ENCODE measurements around the gene ZBTB42.

DNA sequence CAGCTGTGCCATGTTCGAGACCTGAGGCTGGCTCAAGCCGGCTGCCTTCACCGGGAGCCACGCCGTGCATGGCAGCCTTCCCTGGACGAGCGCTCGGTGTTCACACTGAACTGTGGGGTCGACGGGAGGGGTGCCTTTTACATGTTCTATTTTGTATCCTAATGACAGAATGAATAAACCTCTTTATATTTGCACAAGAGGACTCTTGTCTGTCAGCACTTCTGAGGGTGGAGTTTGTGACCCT, 6.4 kb downstream of the SIVA1 start:
- PRO-cap: no peak

DNA sequence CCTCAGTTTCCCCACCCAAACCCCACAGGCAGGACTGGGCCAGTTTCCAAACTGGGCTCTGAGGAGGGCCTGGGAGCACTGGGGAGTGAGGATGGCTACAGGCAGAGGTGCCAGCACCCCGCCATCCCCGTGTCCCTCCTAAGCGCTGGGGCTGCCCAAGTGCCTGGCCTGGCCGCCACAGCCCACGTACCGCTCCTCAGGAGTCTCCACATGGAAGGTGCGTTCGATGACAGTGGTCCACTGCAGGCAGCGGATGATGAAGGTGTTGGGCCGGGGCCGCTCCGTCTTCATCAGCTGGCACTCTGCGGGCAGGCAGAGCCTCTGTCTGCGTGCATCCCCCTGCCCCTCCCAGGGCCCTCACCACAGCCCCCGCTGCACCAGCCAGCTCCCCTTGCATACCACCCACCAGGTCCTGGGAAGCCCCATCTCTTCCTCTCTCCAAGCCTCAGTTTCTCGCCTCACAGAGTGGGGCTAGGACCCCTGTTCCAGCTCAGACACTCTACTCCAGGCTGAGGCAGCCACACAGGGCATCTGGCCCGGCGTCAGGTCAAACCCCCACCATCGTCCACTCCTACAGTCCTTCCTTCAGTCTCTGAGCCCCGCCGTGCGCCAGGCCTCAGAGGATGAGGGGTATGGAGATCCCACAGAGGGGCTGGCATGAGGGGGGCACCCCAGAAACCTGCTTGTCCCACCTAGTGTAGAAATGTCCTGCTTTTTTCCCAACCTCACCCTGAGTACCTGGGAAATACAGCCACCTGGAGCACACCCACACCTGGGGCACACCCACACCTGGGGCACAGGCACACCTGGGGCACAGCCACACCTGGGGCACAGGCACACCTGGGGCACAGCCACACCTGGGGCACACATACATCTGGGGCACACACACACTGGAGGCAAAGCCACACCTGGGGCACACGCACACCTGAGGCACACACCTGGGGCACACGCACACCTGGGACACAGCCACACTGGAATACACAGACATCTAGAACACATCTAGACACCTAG, 18.8 kb downstream of the AKT1 start:
- PRO-cap: no peak

DNA sequence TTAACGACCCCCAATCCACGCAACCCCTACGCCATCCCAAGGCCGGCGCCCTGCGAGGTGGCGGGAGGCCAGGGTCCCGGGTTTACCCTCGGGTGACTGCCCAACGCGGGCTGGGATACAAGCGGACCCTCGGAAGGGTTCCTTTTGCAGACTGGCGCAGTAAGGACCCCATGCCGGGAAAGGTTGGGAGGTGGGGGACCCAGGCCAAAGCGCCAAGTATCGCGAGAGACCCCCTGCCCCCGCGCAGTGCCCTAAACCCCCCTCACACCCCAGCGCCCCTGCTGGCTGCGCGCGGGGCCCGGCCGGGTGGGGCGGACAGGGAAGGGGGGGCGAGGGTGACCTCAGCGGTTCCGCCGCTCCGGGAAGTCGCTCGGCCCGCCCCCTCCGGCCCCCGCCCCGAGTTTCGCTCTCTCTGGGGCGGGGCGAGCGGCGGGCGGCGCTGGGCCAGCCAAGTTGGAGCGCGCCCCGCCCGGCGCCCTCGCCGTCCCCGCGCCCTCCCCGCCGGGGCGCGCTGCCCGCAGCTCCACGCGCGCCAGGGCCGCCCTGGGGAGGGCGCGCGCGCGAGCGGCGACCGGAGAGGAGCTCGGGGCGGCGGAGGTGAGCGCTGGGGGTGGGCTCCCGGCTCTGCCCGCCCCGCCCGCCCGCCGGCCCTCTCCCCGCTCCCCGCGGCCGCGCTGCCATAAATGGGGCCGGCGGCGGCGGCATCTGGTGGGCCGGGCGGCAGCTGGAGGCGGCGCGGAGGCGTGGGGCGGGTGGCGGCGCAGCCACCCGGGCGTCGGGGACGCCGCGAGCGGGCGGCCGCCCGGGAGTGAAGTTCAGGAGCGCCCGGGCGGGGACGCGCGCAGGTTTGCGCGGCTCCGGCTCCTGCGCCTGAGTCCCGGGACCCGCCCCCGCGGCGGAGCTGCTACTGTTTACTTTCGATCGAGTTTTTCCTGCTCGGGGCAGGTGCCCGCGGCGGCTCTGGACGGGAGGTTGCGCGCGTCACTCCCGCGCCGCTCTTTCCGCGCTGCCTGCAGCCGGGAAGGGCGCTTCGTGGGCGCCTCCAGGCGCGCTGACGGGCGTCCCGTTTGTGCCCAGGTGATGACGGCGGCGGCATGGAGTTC, at the start of gene ZBTB42:
Gene ZBTB42, plus strand, starts transcription at position 998 of the 1,103 bp plus-strand sequence.
- PRO-cap: bidirectional peak, plus-strand start at position 550 of the sequence, minus-strand start at position 308 of the sequence; bidirectional peak, plus-strand start at position 787 of the sequence, minus-strand start at position 849 of the sequence

GRCh38 chr14:104865525-104866312, 651 bp downstream of the CEP170B start:
- PRO-cap: no peak

DNA sequence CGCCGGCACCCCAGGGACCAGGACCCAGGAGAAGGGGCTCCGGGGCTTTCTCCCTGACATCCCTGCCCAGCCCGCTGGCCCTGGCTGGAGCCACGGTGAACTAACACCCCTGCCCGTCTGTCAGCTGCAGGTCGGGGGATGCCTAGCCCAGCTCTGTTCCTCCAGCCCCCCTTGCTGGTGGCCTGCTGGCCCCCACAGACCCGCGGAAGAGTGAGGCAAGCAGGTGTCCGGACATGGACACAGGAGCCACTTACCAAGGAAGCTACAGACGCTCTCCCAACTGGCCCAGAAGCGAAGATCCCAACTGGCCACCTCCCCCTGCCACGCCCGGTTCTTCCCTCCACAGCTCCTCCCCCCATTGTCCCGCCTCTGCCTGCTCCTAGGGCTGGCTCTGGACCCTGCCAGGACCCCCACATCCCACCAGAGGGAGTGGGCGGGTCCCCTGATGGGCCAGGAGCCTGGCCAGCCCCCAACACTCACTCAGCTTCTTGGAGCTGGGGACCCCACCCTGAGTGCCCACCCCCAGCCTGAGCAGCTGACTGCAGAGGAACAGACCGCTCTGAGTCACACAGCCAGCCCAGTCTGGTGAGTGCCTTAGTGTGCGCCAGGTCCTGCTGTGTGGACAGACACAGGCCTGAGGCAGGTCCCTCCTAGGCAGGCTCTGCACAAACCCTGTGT, 7.8 kb downstream of the AHNAK2 start:
- PRO-cap: bidirectional peak, plus-strand start at position 597 of the sequence, minus-strand start at position 306 of the sequence

DNA sequence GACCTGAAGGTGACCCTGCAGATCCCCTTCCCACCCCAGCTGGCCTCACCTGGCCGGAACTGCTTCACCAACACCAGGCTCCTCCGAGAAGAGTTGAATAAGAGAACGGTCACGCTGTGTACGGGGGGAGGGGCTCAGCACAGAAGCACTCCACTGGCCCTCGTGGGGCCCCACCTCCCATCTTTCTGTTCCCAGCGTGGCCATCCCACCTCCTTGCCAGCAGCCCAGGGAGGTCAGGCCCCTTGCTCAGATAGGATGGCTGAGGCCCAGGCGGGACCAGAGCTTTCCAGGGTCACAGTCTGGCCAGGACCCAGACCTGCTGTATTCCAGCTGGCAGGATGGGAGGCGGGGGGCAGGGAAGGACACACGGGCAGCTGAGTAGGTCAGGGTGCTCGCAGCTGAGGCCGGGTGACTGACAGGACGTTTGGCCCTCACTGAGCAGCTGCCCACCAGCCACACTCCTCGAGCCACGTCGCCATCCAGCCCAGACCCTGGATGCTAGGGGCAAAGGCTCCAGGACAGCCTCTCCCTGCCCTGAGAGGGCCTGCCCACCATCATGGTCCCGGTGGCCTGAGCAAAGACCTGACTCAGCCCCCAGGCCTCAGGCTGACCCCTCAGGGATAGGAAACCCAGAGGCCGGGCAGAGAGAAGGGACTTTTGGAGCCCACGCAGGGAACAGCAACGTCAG, 4.1 kb downstream of the NUDT14 start:
- PRO-cap: no peak

GRCh38 chr14:105217365-105218141, 30.8 kb upstream of the BTBD6 start:
- PRO-cap: no peak

DNA sequence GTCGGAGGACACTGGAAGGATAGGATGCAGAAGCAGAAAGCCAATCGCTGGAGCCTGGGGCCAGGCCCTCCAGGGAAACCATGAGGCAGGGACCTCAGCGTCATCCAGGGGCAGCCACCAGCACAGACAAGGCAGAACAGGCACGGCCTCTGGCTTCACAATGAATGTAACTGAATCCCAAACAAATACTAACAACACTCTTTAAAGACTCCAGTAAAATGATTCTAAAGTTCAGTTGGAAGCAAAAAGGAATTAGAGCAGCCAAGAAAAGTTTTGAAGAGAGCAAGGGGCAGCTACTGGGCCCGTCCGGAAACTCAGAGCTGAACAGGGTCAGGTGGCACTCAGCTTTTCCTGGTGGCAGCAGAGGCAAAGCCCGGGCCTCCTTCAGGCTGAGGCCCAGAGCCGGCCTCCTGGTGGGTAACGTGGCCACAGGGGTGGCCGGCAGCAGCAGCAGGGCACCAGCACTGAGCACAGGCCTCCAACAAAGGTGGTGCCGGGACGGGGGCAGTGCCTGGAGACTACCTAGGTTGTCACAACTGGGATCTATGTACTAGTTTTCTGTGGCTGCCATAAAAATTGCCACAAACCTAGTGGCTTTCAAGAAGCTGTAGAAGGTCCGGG, 13.1 kb downstream of the BRF1 start:
- PRO-cap: no peak

GRCh38 chr14:105300260-105300461, 640 bp downstream of the BRF1 start:
- PRO-cap: no peak

- PRO-cap: no peak
These were observed 6.5 kb upstream of the CRIP2 start for GRCh38 chr14:105468229-105468504.

- PRO-cap: bidirectional peak, plus-strand start at chr14:105475185, minus-strand start at chr14:105475025; bidirectional peak, plus-strand start at chr14:105475623, minus-strand start at chr14:105475637; bidirectional peak, plus-strand start at chr14:105475859, minus-strand start at chr14:105475721
These were observed 613 bp downstream of the CRIP2 start for GRCh38 chr14:105475072-105475795.

GRCh38 chr14:105477372-105478156, 2.9 kb downstream of the CRIP2 start:
- PRO-cap: no peak

GRCh38 chr14:105484306-105485158, 2.2 kb upstream of the CRIP1 start:
- PRO-cap: bidirectional peak, plus-strand start at chr14:105484966, minus-strand start at chr14:105484705

DNA sequence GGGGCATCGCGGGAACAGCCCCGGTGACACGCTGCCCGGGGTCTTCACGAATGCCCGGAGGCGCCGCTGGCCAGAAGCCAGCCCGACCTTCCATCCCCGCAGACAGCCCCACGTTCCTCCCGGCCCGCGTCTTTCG, 826 bp upstream of the TEDC1 start:
- PRO-cap: no peak

DNA sequence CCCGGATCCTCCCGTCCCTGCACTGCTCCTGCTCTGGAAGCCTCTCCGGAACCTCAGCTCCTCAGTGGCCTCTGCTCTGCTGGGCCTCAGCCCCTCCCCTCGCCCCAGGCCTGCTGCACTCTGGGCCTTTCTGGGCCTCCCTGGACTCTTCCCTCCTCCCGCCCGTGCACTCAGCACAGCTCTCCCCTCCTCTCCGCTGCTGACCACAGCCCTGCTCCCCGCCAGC, 102.2 kb downstream of the TMEM121 start:
- PRO-cap: no peak

GRCh38 chr14:105698849-105699651, 172.7 kb downstream of the TMEM121 start:
- PRO-cap: no peak

GRCh38 chr14:105775636-105775991, 249.2 kb downstream of the TMEM121 start:
- PRO-cap: no peak

GRCh38 chr14:106088370-106088723, 562.0 kb downstream of the TMEM121 start:
- PRO-cap: no peak

- PRO-cap: no peak
These were observed 677.9 kb downstream of the TMEM121 start for GRCh38 chr14:106204136-106204815.

- PRO-cap: no peak
These were observed 702.2 kb downstream of the TMEM121 start for GRCh38 chr14:106228522-106229034.